Ascending aorta (tissue), 1 donor: ENCODE measurements around a stretch of chr6.

DNA sequence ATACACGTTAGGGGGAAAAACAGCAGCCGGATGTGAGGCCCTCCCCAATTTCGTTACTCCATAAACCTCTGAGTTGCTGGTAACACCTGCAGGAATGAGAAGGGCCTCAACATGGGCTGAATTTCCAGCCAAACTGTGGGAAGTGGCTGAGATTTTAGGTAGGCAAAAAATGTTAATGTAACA lies 989 bp upstream of the SIRT5 start:
- PRO-cap = no peak

- PRO-cap = no peak
Observed at GRCh38 chr6:13611738-13612419, 3.3 kb upstream of the NOL7 start.

DNA sequence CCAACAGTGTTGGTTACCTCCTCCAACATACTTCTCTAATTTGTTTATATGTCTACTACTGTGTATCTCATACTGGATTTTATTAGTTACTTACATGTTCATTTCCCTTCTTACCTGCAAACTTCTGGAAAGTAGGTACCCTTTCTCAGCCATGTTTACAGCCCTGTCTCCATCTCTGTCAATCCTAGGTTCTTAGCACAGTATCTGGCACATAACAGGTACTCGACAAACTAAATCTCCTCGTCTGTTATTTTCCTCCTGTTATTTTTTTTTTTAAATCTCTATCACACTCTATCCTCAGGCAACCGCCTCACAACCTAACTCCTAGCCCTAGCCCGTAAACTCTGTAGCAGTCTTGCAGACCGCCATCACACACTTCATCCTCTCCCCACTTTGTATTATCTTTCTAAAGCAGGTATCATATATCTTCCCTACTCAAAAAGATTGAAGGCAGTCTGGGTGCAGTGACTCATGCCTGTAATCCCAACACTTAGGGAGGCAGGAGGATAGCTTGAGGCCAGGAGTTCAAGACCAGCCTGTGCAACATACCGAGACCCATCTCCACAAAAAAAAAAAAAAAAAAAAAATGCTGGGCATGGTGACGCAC lies 23.1 kb downstream of the RANBP9 start:
- PRO-cap = no peak

DNA sequence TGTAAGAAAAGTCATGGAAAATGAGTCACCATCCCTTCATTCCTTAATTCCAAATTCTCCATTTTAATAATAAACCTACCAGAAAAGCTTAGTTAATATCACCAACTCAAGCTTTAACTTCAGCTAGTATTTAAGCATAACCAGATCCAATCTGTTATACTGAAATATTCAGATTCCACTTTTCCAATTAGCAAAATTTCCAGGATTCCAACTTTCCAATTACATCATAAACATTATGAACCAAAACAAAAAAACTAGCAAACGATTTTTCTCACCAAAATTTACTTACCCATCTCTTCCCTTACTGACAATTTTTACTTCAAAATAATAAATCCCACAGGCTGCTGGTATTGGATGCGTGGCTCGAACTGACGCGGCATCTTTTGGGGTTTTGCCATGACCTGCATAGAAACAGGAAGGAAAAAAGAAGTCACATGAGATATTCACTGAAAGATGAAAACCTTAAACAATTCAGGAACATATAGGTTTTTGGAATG lies 15.1 kb downstream of the RANBP9 start:
- PRO-cap = no peak

GRCh38 chr6:13767193-13767921 lies 47.0 kb downstream of the MCUR1 start:
- PRO-cap = bidirectional peak, plus-strand start at chr6:13767781, minus-strand start at chr6:13767686

- PRO-cap = no peak
Observed at GRCh38 chr6:13798692-13799319, 15.6 kb downstream of the MCUR1 start.

DNA sequence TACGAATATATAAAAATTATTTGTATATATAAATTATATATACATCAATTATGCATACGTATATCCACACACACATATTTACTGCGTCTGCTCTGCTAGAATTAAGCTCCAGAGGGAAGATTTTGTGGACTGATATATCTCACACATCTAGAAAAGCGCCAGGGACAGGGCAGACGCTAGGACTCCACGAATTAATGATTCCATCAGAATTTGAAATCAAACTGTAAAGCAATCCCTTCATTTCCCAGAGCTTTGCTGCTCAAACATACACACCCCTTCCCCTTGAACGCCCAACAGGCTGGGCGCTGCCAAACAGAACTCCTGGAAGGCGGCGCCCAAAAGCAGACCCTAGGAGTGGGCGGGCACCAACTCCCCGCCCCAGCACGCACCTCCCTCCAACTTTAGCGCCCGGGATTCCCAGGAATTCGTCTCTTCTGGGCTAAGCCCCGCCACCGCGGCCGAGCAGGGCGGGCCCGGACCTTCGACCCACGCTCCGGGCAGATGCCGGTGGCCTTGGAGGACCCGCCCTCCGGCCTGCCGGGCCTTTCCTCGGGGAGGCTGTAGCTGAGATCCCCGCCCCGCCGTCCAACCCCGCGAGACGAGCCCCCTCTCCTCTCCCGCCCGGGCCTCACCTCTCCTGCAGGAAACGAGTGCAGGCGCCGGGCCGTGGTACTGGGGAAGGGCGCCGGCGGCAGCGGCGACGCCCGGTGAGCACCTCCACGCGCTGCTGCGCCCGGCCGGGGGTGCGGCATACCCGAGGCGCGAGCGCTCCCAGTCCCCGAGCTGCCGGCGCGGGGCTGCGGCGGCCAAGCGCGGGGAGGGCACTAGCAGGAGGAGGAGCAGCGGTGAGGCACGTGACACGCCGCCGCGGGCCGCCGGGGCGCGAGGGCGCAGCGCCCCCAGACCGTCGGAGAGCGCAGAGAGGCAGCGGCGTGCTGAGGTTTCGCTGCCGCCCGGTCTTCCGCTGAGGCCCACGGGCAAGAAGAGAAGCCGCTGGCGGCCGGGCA lies 671 bp downstream of the MCUR1 start:
- PRO-cap = unidirectional peak, plus-strand start at position 428 of the sequence; bidirectional peak, plus-strand start at position 902 of the sequence, minus-strand start at position 791 of the sequence

DNA sequence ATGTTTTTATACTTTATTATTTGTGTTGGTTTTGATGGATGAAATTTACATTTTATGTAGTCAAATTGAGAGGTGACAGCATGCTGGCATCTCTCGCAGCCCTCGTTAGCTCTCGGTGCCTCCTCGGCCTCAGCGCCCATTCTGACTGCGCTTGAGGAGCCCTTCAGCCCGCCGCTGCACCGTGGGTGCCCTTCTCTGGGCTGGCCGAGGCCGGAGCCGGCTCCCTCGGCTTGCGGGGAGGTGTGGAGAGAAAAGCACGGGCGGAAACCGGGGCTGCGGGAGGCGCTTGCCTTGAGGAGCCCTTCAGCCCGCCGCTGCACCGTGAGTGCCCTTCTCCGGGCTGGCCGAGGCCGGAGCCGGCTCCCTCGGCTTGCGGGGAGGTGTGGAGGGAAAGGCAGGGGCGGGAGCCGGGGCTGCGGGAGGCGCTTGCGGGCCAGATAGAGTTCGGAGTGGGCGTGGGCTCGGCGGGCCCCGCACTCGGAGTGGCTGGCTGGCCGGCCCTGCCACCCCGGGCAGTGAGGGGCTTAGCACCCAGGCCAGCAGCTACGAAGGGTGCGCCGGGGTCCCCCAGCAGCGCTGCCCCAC lies 45.5 kb upstream of the MCUR1 start:
- PRO-cap = no peak

DNA sequence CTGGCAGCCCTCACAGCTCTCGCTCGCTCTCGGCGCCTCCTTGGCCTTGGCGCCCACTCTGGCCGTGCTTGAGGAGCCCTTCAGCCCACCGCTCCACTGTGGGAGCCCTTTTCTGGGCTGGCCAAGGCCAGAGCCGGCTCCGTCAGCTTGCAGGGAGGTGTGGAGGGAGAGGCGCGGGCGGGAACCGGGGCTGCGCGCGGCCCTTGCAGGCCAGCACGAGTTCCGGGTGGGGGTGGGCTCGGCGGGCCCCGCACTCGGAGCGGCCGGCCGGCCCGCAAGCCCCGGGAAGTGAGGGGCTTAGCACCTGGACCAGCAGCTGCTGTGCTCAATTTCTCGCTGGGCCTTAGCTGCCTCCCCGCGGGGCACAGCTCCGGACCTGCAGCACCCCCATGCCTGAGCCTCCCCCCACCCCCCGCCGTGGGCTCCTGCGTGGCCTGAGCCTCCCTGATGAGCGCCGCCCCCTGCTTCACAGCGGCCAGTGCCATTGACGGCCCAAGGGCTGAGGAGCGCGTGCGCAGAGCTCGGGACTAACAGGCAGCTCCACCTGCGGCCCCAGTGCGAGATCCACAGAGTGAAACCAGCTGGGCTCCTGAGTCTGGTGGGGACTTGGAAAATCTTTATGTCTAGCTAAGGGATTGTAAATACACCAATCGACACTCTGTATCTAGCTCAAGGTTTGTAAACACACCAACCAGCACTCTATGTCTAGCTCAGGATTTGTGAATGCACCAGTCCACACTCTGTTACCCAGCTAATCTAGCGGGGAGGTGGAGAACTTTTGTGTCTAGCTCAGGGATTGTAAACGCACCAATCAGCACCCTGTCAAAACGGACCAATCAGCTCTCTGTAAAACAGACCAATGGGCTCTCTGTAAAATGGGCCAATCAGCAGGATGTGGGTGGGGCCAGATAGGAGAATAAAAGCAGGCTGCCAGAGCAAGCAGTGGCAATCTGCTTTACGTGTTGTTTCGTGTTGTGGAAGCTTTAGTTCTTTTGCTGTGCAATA lies 93.4 kb downstream of the RNF182 start:
- PRO-cap = no peak

- PRO-cap = no peak
Observed at GRCh38 chr6:14128885-14129604, 11.5 kb downstream of the CD83 start.

- PRO-cap = no peak
Observed at GRCh38 chr6:14131556-14132266, 14.1 kb downstream of the CD83 start.

DNA sequence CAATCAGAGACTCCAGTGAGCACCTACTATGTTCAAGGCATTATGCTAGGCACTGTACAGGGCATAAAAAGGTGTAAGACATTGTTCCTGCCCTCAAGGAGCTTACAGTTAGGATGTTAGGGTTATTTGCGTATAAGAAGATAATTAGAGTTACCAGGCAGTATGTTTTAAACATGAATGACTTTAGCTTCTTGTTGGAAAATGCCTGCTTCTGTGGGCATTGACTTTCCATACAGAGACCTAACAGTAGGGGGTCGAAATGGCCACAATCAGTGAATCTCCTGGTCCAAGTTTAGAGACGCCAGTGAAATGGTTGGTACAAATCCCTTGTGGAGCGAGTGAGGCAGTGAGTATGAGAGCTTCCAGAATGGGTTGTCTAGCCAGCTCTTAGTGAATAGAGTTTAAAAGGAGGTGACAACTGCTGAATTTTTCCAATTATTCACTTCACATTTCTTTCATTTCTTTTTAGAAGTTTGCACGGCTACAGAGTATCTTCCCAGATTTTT lies 17.1 kb downstream of the CD83 start:
- PRO-cap = no peak

- PRO-cap = no peak
Observed at GRCh38 chr6:14210832-14211521, 93.4 kb downstream of the CD83 start.

- PRO-cap = no peak
Observed at GRCh38 chr6:14223008-14223387, 105.4 kb downstream of the CD83 start.

- PRO-cap = no peak
Observed at GRCh38 chr6:14270746-14271669, 153.4 kb downstream of the CD83 start.

GRCh38 chr6:14299023-14299455 lies 181.5 kb downstream of the CD83 start:
- PRO-cap = no peak

- PRO-cap = unidirectional peak, minus-strand start at chr6:14477528
Observed at GRCh38 chr6:14476613-14477668, 359.4 kb downstream of the CD83 start.

GRCh38 chr6:14732524-14733567 lies 513.0 kb upstream of the JARID2 start:
- PRO-cap = no peak

- PRO-cap = no peak
Observed at GRCh38 chr6:14762054-14762591, 483.7 kb upstream of the JARID2 start.

- PRO-cap = no peak
Observed at GRCh38 chr6:15017238-15017816, 228.5 kb upstream of the JARID2 start.